Caco-2 (cell line): ENCODE measurements around the gene DR1.

DNA sequence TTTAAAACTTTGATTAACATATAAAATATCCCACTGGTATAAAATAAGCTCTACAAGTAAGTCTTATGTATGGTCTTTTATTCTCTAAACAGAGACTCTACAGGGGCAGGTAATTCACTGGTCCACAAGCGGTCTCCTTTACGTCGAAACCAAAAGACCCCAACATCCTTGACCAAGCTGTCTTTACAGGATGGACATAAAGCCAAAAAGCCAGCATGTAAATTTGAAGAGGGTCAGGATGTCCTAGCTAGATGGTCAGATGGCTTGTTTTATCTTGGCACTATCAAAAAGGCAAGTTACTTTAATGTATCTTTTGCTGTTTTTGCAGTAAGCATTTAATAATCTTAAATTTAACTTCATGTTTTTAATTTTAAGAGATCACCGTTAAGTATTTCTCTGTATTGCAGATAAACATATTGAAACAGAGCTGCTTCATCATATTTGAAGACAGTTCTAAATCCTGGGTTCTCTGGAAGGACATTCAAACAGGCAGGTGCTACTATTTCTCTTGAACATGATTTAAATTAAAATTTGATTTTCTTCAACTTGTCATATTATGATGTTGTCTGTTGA lies 31.1 kb downstream of the MTF2 start:
- PRO-cap = no peak
- RRBS = no CpG with 5 or more reads among the region's 4 CpGs

GRCh38 chr1:93124387-93125308 lies 45.6 kb downstream of the MTF2 start:
- PRO-cap = no peak
- RRBS = no CpG with 5 or more reads among the region's 5 CpGs

DNA sequence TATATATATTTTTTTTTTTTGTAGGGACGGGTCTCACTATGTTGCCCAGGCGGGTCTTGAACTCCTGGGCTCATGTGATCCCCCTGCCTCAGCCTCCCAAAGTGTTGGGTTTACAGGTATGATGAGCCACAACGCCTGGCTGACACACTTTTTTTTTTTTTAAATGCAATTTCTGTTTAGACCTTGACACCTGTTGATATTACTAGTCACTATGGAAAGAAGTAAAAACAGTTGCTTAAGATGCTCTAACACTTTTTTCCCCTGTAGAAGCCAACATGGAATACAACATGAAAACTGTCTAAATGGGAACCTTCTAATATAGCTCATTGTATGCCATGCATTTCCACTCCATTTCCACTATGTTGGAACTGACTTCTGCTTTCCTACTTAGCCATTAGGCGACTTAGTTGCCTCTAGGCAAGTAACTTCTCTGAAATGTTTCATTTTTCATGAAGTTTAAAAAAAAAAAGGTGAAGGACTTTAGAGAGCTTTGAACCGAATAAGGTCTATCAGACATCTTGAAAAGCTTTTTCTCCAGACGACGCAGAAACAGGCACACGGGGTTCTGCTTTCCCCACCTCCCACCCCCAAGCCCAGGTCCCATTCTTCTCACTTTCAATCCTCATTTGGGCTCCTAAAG lies 717 bp upstream of the DR1 start:
- PRO-cap = no peak
- RRBS = no CpG with 5 or more reads among the region's 8 CpGs

DNA sequence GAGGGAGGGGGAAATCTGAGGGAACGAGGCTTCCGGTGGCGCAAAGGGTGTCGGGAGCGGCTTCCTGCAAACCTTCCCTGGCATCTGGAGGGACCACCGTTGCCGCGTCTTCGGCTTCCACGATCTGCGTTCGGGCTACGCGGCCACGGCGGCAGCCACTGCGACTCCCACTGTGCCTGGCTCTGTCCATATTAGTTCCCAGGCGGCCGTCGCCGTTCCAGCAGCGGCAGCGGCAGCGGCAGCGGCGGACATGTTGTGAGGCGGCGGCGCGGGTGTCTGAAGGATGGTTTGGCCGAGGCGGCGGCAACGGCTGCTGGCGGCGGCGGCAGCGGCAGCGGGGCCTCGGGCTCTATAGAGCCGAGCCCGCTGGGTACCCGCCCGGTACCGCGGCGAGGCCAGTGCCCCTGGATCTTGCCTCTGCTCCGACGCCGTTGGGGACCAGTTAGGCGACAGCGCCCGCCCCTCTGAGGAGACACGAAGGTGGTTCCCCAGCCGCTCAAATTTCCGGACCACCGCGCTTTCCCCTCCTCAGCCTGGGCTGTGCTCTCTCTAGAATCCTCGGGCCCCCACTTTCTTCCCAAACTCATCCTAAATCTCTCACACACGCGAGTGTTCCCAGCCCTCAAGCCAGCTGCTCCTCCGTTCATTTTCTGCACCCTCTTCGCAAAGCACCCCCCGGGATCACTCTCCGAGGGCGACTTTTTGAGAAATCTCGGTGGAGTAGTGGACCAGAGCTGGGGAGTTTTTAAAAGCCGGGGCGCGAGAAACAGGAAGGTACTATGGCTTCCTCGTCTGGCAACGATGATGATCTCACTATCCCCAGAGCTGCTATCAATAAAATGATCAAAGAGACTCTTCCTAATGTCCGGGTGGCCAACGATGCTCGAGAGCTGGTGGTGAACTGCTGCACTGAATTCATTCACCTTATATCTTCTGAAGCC lies at the start of gene DR1:
Gene DR1 (plus strand): TSS at position 41 of the 941 bp plus-strand sequence.
- PRO-cap = bidirectional peak, plus-strand start at position 43 of the sequence, minus-strand start outside the sequence
- RRBS = 8% methylated on average over 14 of the region's 75 CpGs

DNA sequence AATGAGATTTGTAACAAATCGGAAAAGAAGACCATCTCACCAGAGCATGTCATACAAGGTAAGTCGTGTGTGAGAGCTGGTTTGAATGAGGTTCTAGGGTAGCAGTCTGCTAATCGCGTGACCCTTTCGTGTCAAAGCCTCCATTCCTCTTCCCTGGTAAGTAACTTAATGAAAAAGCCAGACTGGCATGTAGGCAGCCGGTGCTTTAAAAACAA lies 1.0 kb downstream of the DR1 start:
- PRO-cap = no peak
- RRBS = no CpG with 5 or more reads among the region's 6 CpGs

GRCh38 chr1:93567081-93567979 lies 114.3 kb downstream of the BCAR3 start:
- PRO-cap = no peak
- RRBS = no CpG with 5 or more reads among the region's 18 CpGs

DNA sequence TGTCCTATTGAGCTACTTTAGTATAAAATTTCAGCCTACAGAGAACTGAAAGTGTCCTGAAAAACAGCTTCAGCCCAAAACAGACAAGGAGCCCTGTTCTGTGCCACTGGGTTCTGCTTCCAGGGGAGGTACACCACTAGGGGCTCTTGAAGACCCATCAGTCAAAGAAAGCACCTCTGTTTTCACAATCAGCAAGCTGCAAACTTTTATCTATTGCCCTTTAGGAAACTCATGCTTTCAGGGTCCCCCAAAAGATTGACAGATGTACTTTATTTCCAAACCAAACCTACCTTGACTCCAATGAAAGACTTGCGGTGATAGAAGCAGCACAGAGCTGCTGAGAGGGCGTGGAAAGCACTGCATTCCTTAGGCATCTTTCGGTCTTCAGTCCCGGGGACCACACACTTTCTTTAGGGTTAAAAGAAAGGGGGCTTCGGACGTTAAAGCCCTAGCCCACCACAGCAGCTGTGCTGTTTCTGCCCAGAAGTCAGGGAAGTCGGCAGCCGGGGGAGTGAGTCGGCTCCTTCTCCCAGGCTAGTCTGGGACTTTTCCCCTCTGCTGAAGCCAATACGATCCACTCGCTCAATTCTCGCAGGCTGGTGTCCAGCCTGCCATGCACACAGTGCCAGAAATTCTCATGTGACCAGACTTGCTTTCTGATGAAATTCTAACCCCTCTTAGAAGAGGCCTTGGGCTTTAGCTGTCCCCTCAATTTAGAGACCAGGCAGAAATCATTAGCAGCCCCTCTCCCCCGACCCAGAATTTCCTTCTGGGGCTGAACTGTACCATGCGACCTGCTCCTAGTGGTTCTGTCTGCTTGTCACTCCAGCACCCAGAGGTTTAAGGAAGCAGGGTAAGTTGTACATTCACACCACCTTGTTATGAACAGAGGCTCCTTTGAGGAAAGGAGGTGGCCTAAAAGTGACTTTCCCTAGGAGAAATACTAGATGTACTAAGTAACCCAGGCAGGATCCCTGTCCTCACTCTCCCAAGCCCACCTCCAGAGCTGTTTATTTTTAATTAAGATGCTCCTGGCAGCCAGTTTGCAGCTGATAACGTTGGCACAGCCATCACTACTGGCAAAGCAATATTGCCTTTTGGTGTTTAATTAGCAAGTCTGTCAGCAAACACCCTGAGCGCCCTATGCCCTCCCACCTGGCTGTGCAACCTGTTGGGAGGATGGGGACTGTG lies 67.7 kb downstream of the BCAR3 start:
- PRO-cap = no peak
- RRBS = 91% methylated on average over 3 of the region's 16 CpGs

DNA sequence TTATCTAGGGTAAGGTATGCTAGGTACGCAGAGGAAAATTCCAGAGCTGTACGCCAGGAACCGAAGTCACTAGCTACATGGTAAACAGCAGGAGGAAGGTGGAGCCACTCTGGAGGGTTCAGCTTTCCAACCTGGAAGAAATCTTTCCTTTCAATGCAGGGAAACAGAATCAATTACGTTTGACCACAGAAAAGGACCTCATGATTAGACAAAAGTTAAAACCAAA lies 43.1 kb downstream of the BCAR3 start:
- PRO-cap = unidirectional peak, plus-strand start at position 107 of the sequence
- RRBS = no CpG with 5 or more reads among the region's 4 CpGs

- PRO-cap = no peak
- RRBS = no CpG with 5 or more reads among the region's 4 CpGs
Observed at GRCh38 chr1:93693230-93693680, 11.6 kb upstream of the BCAR3 start.

- PRO-cap = no peak
- RRBS = no CpG with 5 or more reads among the region's 2 CpGs
Observed at GRCh38 chr1:93906939-93907254, 2.3 kb downstream of the GCLM start.

DNA sequence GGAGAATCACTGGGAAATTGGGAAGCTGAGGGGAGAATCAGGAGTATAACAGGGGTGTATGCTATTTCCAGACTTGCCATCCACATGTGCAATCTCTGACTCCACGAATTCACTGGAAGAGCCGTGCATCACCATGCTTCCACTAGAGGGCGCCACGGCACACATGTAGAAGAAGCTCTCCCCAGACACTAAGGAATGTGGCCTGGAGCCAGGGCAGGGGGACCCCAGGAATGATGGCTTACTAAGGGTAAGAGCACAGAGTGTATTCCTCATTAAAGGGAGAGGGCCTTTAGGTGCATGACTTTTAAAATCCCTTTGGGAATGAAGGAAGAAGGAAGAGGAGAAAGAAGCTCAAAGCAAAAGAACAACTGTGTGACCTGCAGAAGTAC lies 81.4 kb downstream of the ABCA4 start:
- PRO-cap = no peak
- RRBS = no CpG with 5 or more reads among the region's 4 CpGs

- PRO-cap = bidirectional peak, plus-strand start at chr1:94062388, minus-strand start at chr1:94062041
- RRBS = no CpG with 5 or more reads among the region's 4 CpGs
Observed at GRCh38 chr1:94061932-94062572, 58.9 kb downstream of the ABCA4 start.

- PRO-cap = no peak
- RRBS = no CpG with 5 or more reads among the region's 10 CpGs
Observed at GRCh38 chr1:94063121-94063773, 57.7 kb downstream of the ABCA4 start.

DNA sequence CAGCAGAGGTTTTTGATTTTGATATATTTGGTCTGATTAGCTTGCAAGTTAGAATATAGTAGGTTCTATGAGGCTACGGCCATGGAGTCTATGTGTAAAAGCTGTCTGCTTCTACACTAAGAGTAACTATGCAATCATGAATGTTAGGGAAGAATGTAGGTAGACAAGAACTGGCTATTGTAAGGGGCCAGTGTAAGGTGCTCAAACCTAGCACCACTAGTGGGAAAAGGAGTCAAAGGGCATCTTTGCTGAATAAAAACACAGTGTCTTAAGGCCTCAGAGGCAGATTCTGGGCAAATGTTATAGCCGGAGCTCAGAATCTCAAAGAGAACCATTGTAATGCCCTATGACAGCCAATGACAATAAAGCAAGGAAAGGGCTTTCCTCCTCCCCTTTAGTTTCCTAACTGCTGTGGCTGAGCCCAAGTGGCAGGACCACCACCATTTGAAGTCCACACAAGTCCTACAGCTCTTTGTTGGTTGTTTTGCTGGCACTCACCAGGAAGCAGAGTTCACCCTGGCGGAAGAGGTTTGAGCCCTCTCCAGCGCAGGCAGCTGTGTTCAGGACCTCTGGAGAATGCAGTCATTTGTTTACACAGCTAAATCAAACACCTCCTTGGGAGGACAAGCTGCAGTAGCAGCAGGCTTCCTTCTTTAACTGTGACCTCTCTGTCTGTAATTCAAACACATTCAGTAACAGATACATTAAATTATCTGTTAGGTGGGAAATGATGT lies 52.2 kb downstream of the ABCA4 start:
- PRO-cap = unidirectional peak, minus-strand start at position 532 of the sequence; unidirectional peak, minus-strand start at position 578 of the sequence
- RRBS = no CpG with 5 or more reads among the region's 4 CpGs

DNA sequence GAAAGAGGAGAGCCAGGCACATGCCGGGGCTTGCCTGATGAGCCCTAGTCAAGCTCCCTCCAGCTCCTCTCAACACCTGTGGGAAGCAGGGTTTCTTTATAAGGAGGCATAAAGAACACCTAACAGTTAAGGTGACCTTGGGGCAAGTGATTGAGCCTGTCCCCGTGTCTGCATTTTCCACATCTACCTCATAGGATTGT lies 17.2 kb downstream of the ABCA4 start:
- PRO-cap = no peak
- RRBS = no CpG with 5 or more reads among the region's 2 CpGs

DNA sequence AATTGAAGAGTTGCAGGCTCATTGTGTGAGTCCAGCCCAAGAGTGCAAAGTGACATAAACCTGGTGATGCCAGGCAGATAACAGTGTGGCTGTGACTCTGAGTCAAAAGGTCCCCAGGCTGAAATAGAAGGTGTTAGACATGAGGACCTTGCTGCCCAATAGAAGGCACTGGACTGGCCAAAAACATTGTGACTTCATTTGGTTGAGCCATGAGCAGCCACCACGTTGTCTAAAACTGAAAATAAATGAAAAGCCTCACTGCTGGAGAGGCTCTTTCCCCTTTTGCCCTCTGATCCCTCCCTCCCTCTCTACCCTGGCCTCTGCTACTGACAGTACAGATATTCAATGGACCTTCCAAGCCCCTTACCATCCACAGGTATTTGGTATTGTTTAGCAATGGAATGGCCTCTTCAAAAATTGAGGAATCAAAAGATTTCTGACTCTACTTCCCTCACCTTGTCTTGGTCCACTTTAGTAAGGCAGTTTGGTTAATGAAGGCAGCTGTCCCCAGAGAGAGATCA lies 67.7 kb upstream of the ABCD3 start:
- PRO-cap = no peak
- RRBS = no CpG with 5 or more reads among the region's 1 CpG

- PRO-cap = no peak
- RRBS = no CpG with 5 or more reads among the region's 3 CpGs
Observed at GRCh38 chr1:94540127-94540502, 1.4 kb downstream of the F3 start.

GRCh38 chr1:94562817-94563537 lies 21.4 kb upstream of the F3 start:
- PRO-cap = no peak
- RRBS = no CpG with 5 or more reads among the region's 6 CpGs

GRCh38 chr1:94579671-94580475 lies 38.3 kb upstream of the F3 start:
- PRO-cap = bidirectional peak, plus-strand start at chr1:94580100, minus-strand start at chr1:94579989; bidirectional peak, plus-strand start at chr1:94580295, minus-strand start at chr1:94580143
- RRBS = no CpG with 5 or more reads among the region's 6 CpGs

DNA sequence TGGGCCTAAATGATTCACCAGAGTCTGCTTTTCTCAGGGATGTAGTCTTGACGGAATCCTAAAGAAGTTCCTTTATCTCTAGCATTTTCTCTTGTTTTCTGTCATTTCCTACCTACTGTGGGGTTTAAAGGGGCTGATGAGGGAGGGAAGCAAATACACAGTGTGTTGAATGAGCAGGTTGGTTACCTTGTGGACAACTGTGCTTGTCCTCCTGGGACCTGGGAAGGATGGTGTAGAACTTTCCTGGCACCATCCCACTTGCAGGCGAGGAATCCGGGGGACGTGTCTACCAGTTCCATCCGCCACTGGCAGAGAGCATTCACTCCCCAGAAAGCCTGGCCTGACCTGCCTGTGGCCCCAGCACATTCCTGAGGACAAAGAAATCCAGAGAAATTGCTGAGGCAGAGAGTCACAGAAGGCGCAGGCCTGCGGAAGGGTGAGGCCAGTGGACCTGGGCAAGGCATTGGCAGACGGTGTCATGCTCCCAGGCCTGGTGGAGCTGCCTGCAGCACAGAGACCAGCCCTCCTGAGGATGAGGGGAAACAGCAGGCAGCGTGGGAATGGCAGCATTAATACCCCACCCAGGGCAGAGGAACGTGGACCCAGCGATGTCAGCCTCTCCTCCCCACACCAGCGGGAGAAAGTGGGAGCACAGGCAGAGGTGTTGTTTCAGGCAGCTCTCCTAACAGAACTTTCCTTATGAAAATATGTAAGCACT lies 81.1 kb upstream of the F3 start:
- PRO-cap = unidirectional peak, plus-strand start at position 466 of the sequence
- RRBS = no CpG with 5 or more reads among the region's 12 CpGs